ENCODE measurements around a stretch of chr18.

GRCh38 chr18:76953478-76953908, 131.1 kb downstream of the ZNF236 start:
- PRO-cap: no peak

GRCh38 chr18:76955404-76956385, 133.3 kb downstream of the ZNF236 start:
- PRO-cap: no peak

GRCh38 chr18:77092204-77093228, 40.1 kb downstream of the MBP start:
- PRO-cap: no peak

DNA sequence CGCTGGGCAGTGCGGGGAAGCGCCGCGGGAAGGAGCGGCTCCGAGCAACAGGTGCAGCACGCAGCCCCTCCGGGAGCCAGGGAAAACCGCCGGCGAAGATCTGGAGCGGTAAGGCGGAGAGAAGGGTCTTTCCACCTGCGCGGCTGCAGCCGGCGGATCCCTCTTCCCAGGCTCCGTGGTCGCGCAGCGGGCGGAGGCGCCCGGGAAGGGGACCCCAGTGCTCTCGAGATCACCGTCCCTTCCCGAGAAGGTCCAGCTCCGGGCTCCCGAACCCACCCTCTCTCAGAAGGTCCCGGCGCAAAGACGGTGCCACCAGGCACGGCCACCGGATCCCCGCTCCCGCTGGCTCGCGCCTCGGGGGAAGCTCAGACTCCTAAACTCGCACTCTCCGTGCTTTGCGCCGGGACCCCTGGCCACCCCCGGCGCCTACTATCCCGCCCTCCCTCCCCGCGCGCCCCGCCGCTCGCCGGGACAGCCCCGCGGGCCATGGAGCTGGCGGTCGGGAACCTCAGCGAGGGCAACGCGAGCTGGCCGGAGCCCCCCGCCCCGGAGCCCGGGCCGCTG, 497 bp downstream of the GALR1 start:
- PRO-cap: no peak

DNA sequence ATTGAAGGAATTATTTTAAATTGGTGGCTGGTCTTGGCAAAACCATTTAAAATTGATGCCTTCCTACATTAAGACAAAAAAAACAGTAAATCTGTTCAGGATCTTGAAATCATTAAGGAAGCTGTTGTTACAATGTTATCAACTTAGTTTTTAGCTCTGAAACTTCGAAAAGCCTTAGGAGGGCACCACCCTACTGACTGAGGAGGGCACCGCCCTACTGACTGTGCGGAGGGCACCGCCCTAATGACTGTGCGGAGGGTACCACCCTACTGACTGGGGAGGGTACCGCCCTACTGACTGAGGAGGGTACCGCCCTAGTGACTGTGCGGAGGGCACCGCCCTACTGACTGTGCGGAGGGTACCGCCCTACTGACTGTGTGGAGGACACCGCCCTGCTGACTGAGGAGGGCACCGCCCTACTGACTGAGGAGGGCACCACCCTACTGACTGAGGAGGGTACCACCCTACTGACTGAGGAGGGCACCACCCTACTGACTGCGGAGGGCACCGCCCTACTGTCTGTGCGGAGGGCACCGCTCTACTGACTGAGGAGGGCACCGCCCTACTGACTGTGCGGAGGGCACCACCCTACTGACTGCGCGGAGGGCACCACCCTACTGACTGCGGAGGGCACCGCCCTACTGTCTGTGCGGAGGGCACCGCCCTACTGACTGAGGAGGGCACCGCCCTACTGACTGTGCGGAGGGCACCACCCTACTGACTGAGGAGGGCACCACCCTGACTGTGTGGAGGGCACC, 150.2 kb upstream of the NFATC1 start:
- PRO-cap: no peak

DNA sequence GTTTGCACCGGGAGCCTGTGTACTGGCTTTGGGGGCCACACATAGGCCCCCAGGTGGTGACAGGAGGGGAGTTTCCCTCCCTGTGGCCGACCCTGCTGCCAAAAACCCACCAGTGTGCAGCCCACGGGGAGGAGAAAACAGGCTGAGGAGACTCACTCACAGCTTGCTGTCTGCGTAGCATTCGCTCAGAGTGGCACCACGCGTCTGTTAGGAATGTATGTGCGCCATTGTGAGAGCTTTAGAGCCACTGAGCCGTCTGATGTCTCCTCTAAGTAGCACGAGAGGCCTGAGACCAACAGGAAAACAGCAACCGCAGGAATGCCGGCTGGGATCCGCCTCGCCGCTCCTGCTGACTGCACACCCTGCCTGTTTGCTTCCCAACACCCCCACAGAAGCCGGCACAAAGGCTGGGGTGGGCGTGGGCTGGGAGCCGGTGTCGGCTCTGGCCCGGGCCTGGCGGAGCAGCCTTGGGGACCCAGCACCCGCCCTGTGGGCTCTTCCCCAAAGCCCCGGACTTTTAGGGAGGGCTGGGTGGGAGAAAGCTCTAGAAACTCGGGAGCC, 89.4 kb downstream of the NFATC1 start:
- PRO-cap: no peak

- PRO-cap: no peak
Observed at GRCh38 chr18:79516148-79517210, 120.7 kb downstream of the NFATC1 start.

GRCh38 chr18:79525880-79526690, 130.4 kb downstream of the NFATC1 start:
- PRO-cap: no peak

GRCh38 chr18:79741723-79742334, 55.9 kb upstream of the KCNG2 start:
- PRO-cap: no peak

- PRO-cap: no peak
Observed at GRCh38 chr18:79903524-79904222, 47.8 kb downstream of the SLC66A2 start.

- PRO-cap: no peak
Observed at GRCh38 chr18:79939834-79940377, 11.5 kb downstream of the SLC66A2 start.

- PRO-cap: no peak
Observed at GRCh38 chr18:79944575-79945292, 6.7 kb downstream of the SLC66A2 start.

DNA sequence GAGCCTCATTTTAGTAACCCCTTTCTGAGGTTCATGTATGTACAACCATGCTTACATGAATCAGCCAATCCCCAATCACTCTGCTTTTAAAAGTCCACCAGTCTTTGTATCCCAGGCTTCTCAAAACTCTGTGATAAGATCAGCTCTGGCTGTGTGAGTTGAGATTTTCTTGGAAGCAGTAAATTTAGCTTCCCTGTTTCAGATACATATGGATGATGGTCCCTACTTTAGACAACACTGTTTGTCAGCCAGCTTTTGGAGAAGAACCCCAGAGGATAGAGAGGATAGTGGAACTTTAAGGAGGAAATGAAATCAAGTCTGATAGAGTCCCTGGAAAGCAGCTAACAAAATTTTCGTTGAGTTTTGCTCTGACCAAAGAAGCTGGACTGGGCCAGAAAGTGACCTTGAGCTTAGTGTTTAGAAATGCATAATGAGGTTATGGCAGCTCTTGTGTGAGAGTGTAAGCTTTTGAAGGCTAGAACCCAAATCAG, 3.7 kb downstream of the ADNP2 start:
- PRO-cap: no peak

GRCh38 chr18:80118966-80120245, 10.3 kb downstream of the ADNP2 start:
- PRO-cap: no peak

GRCh38 chr18:80160039-80160532, 51.0 kb downstream of the ADNP2 start:
- PRO-cap: no peak